Non-pigmented ciliary epithelial cell (primary cell): ENCODE measurements around a stretch of chr13.

DNA sequence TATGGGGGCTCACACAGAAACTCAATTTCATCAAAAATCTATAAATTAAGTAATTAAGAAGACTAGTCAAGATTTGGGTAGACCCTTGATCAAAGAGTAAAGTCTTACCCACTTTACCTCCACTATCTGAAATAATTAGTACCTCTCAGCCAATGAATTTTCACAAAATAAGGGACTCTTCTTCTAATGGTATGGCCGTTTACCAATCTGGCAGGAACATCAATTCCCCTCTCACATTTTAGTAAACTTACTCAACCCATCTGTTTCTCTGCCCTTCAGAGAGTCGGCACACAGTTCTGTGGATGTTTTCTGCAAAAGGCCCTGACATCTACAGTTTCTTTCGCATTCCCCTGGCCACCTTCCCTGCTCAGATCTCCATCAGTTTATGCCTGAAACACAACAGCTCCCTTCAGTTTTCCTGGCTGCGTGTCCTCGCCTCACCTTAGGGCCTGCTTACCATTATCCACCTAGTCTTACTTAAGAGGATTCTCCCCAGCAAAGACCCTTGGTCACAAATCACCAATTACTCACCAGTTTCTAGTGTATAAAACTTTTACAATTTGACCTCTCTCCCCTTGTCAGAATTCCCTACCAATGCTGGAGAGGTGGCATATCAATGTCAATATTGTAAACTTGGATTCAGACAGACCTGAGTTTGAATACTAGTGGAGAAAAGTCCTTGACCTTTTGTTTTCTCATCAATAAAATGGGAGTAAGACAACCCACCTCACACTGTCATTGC is 25.2 kb downstream of the COL4A1 start:
- RRBS = no CpG with 5 or more reads among the region's 5 CpGs

DNA sequence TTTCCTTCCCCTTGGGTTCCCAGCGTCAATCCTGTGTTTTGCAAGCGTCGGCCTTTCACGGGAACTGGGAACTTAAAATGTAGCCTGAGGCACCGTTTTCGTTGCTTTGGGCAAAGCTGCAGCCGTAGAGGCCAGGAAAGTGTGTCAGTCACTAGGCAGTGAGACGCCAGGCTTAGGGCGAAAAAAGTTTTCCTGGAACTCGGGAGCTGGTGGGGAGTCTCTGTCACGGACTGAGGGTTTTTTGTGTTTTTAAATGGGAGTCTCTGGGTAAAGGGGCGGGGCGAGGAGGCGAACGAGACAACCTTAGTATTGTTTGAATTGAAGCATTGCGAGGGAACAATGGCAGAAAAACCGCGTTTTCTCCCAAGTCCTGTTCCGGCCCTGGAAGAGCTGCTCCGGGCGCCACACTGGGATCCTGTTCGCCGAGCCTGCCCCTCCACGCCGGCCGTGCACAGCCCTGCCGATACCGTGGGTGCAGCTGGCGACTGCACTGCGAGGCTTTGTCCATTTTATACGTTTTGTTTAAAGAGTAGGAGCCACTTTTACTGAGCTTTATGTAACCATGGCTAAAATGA is 1.3 kb downstream of the COL4A2 start:
- RRBS = 3% methylated on average over 6 of the region's 31 CpGs

DNA sequence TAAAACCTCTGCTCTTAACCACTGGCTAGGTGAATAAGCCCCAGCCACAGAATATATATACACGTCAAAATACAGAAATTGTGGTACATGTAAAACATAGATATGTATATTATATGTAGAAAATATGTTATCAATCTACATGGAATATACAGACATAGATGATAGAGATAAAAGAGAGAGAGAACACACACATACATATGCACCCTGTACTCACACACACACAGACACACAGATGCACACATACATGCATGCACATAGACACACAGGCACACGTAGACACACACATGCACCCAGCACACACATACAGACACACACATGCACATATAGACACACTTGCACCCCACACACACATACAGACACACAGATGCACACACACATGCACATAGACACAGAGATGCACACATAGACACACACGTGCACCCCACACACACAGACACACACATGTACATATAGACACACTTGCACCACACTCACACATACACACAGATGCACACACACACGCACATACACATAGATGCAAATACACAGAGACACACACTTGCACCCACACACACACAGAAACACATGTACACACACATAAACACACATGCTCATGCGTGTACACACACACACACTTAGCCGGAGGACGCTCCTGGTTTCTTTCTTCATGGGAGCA is 9.8 kb downstream of the COL4A2 start:
- RRBS = no CpG with 5 or more reads among the region's 7 CpGs

DNA sequence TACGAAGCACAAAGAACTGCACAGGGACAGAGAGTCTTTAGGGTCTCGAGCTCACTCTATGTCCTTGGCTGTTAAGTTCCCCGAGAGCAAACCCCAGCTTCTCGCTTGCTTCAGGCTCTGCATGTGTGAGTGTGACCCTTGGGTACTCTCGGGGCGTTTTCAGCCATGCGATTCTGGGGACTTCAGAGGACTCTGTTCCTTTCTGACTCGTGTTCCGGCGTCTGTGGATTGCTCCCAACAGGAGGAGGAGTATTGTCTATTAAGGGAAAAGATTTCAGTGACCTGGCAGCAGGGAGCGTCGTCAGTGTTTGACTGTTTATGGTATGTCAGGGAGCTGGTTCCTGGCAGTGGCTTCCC is 33.6 kb downstream of the COL4A2 start:
- RRBS = no CpG with 5 or more reads among the region's 12 CpGs

DNA sequence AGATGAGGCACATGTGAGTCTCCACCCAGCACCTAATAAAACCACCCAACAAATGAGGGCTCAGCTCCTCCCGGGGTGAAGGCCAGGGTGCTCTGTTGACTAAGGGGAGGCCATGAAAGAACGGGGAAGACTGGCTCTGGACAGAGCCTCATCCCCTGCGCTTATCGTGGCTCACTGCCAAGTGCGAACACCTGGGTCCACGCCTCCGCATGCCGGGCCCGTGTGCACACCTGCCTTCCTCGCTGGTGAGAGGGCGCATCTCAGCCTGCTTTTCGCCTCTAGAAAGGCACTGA is 39.6 kb downstream of the COL4A2 start:
- RRBS = no CpG with 5 or more reads among the region's 12 CpGs

GRCh38 chr13:110417304-110417934 is 110.3 kb downstream of the COL4A2 start:
- RRBS = no CpG with 5 or more reads among the region's 9 CpGs

DNA sequence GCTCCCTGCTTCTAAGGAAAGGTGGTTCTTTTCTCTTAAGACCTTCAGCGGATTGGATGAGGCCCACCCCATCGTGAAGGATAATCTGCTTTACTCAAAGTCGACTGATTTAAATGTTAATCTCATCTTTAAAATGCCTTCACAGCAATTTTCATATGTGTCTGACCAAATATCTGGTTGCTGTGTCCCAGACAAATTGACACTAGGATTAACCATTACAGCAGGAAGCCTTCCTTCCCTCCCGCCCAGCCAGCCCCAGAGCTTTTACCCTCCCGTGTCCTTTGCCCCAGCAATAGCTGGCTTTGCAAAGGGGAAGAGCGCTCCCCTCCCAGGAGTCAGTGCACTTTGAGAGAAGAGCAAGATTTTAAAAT is 14.9 kb upstream of the NAXD start:
- RRBS = no CpG with 5 or more reads among the region's 6 CpGs

DNA sequence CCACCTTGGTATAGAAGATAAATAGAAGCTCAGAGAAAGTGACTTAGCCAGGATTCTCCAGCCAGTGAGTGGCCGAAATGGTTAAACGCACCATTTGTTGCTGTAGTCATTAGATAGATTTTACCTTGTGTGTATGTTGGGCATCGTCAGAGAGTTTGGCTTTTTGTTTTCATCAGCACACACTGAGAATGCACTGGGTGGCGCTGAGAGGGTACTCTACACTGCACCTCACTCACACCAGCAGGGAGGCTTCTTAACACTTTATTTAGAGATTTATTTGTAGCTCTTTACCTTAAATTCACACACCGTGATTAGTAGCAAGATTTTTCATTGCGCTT is 1.4 kb downstream of the NAXD start:
- RRBS = no CpG with 5 or more reads among the region's 6 CpGs

- RRBS = no CpG with 5 or more reads among the region's 5 CpGs
Measured at GRCh38 chr13:110617075-110617691, 1.8 kb downstream of the NAXD start.

GRCh38 chr13:110637483-110638051 is 22.2 kb downstream of the NAXD start:
- RRBS = 91% methylated on average over 2 of the region's 6 CpGs

- RRBS = no CpG with 5 or more reads among the region's 14 CpGs
Measured at GRCh38 chr13:110646802-110647364, 31.5 kb downstream of the NAXD start.

DNA sequence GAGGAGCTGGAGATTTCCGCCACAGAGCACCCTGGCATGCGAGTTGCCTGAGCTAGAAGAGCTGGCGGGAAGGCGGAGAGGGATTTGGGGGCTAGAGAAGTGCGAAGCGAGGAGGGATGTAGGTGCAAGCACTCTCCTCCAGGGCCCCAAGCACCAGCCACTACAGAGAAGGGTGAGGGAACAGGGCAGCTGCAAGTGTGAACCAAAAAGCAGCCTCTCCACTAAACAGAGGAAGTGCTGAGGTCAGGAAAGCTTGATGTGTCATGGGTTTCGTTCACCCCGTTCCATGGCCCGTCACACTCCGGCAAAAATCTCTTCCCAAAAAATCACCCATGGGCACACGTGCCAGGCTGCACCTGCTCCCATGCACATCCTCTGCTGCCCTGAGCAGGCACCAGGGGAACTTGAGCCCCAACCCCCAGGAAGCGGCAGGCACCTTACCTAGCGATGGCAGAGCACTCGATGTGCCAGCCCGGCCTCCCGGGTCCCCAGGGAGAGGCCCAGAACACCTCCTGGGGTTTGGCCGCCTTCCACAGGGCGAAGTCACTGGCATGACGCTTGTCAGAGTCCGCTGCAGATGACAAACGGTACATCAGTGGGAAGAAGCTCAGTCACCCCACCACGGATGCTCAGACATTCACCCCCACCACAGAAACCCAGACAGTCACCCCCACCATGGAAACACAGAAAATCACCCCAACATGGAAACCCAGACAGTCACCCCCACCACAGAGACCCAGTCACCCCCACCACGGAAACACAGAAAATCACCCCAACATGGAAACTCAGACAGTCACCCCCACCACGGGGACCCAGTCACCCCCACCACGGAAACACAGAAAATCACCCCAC is 29.2 kb downstream of the CARS2 start:
- RRBS = no CpG with 5 or more reads among the region's 25 CpGs

DNA sequence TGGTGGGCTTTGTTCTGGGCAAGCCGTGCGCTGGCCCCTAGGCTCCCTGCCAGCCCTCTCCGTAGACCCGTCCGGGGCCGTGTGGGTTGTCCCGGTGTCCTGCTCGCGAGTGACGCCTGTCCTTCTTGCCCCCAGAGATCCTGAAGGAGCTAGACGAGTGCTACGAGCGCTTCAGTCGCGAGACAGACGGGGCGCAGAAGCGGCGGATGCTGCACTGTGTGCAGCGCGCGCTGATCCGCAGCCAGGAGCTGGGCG is 5.5 kb downstream of the ING1 start:
- RRBS = 100% methylated on average over 3 of the region's 24 CpGs

- RRBS = no CpG with 5 or more reads among the region's 31 CpGs
Measured at GRCh38 chr13:110799280-110800337, 86.1 kb downstream of the ING1 start.

GRCh38 chr13:110874388-110875125 is 40.3 kb downstream of the ANKRD10 start:
- RRBS = 3% methylated on average over 25 of the region's 37 CpGs

DNA sequence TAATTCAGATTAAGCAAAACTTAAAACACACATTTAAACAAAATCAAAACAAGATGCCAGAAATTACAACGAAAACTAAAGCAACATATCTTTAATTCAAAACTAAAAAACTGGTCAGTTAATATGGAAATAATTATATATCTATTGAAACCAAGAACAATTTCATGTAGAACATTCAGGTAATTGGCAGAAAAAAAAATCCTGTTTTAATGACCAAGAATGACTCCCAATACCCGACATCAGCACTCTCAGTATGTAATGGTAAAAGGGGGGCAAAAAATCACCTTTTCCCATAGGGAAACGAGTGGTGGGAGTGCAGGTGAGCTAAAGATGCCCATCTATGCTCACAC is 24.8 kb downstream of the ANKRD10 start:
- RRBS = no CpG with 5 or more reads among the region's 3 CpGs

- RRBS = no CpG with 5 or more reads among the region's 10 CpGs
Measured at GRCh38 chr13:110913099-110913725, 1.7 kb downstream of the ANKRD10 start.

GRCh38 chr13:111082032-111082654 is 33.0 kb upstream of the ARHGEF7 start:
- RRBS = no CpG with 5 or more reads among the region's 4 CpGs

DNA sequence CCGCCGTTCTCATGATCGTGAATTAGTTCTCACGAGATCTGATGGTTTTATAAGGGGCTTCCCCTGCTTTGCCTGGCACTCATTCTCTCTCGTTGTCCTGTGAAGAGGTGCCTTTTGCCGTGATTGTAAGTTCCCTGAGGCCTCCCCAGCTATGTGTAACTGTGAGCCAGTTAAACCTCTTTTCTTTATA is 68.9 kb downstream of the ARHGEF7 start:
- RRBS = no CpG with 5 or more reads among the region's 6 CpGs

GRCh38 chr13:111203620-111204388 is 88.7 kb downstream of the ARHGEF7 start:
- RRBS = no CpG with 5 or more reads among the region's 11 CpGs